M059J (cell line): ENCODE results near the gene SMIM38.

- RAMPAGE, long total RNA: no peak
These were observed 14.3 kb upstream of the PPP6R3 start for GRCh38 chr11:68446081-68446905.

GRCh38 chr11:68762900-68763820 is 11.8 kb upstream of the TESMIN start:
- RAMPAGE, long total RNA: no peak

- RAMPAGE, long total RNA: no peak
These were observed 30.4 kb upstream of the TESMIN start for GRCh38 chr11:68781600-68782298.

- RAMPAGE, long total RNA: no peak
These were observed 44.9 kb downstream of the CPT1A start for GRCh38 chr11:68796808-68797318.

- RAMPAGE, long total RNA: no peak
These were observed 16.2 kb downstream of the CPT1A start for GRCh38 chr11:68825295-68826036.

- RAMPAGE, long total RNA: no peak
These were observed 1.3 kb upstream of the CPT1A start for GRCh38 chr11:68842844-68843636.

- RAMPAGE, long total RNA: no peak
These were observed 2.1 kb downstream of the TPCN2 start for GRCh38 chr11:69050641-69051493.

DNA sequence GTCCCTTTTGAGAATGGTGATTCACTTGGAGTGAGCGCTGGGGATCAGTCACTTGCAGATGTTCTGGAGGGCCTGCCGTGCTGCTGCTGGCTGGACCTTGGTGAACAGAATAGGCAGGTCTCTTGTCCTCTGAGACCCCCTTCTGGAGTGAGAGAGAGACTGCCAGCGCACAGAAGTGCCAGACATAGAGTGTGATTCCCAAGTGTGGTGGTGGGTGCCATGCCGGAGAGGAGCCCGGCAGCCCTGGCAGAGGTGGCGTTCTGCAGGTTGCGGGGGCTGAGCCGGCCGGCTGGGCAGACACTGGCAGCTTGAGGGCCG is 12.2 kb downstream of the TPCN2 start:
- RAMPAGE, long total RNA: no peak

GRCh38 chr11:69079042-69079747 is 30.5 kb downstream of the TPCN2 start:
- RAMPAGE, long total RNA: no peak

GRCh38 chr11:69115465-69116134 is 40.1 kb upstream of the SMIM38 start:
- RAMPAGE, long total RNA: no peak

GRCh38 chr11:69155802-69156499 is at the start of gene SMIM38:
SMIM38 (plus strand) TSS chr11:69155935.
- RAMPAGE, long total RNA: no peak

GRCh38 chr11:69166140-69166501 is 10.4 kb downstream of the SMIM38 start:
- RAMPAGE, long total RNA: no peak

DNA sequence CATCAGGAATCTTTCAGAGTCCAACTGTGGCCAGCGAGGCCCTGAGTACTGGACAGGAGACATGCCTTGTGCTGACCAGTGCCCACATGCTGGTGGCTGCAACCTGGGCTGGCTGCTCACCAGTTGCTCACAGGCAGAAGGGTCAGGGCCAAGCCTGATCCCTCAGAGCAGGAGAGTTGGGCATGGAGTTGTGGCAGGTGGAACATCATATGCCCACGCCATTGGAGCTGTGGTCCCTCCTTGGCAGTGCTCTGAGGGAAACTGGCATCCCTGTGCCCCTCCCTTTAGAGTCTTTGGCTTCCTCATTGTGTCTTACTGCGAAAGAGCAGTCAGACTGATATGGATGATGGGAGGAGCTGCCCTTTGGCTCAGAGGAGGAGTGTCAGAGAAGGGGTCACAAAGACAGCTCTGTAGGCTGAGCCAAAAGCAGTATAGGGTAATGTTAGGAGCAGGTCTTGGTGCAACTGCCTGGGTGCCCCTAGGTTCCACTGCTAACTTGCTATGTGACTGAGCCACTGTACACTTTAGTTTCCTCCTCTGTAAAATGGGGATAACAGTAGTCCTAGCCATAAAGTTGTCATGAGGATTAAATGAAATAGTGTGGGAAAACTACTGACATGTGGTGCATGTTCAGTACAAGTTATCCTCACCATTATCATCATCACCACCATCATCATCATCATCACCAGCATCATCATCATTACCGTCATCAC is 3.0 kb upstream of the MYEOV start:
- RAMPAGE, long total RNA: no peak

- RAMPAGE, long total RNA: no peak
These were observed 4.6 kb downstream of the MYEOV start for GRCh38 chr11:69298457-69298988.

GRCh38 chr11:69427336-69427555 is 133.3 kb downstream of the MYEOV start:
- RAMPAGE, long total RNA: no peak

DNA sequence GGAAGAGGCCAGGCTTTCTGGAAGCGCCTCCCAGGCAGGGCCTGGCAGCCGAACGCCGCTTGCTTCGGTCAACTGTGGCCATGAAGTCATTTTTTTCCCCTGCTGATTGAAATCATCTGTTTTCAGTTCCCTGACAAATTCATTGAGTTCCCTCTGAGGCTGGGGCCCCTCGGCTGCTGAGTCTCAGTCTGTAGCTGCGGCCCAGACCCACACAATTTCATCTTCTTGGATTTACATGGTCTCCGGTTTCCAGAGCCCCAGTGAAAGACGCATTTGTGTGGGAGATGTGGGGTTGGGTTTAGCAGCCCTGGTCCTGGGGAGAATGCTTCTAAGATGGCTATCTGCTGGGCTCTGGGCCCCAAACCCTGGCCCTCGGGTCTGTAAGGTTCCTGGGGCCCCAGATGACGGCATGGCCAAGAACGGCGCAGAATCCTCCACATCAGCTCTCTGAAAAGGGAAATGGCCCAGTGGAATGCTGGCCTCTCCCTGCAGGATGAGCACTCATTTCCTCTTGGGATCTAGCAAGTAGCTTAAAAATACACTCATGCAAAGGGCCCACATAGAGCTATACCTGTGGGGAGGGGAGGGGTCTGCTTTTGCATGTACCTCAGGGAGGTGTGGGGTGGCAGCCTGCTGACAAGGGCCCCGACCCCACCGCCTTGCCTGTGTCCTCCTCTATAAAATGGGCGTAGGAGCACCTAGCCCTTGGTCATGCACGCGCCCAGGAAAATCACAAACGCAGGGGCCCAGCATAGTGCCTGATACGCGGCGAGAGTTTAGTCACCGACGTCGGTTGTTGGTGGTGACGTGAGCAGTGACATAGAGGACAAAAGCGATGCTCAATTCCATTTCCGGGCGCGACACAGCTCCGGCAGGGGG is 150.0 kb downstream of the MYEOV start:
- RAMPAGE, long total RNA: no peak

- RAMPAGE, long total RNA: no peak
These were observed 169.4 kb downstream of the MYEOV start for GRCh38 chr11:69463172-69463867.

- RAMPAGE, long total RNA: no peak
These were observed 170.6 kb downstream of the MYEOV start for GRCh38 chr11:69464483-69464984.

DNA sequence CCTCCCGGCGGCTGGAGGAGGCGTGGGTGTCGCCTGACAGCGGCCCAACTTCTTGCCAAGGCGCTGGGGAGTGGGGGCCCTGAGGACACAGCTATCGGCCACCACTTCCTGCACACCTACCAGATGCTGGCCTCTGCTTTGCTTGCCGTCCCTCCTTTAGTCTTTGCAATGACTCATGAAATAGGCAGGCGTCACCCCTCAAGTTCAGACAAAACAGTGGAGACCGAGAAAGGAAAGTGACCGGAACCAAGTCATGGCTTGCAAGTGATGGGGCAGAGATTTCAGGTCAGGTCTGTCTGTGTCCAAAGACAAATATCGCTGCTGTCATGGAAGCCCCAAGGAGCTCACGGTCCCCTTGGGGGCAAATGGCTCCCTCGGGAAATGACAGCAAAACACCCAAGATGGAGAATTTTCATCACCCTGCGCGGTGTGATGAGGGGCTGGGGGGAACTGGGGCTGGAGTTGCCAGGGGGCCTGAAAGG is 116.3 kb upstream of the CCND1 start:
- RAMPAGE, long total RNA: no peak

DNA sequence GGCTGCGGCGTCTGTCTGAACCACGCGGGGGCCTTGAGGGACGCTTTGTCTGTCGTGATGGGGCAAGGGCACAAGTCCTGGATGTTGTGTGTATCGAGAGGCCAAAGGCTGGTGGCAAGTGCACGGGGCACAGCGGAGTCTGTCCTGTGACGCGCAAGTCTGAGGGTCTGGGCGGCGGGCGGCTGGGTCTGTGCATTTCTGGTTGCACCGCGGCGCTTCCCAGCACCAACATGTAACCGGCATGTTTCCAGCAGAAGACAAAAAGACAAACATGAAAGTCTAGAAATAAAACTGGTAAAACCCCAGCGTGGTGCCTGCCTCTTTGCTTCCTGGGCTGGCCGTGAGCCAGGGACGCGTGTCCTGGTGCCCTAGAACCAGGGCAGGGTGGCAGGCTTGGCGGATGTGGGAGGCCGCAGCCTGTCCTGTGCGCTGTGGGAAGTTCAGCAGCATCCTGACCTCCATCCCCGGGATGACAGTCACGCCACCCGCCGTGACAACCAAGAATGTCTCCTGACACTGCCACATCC is 13.3 kb downstream of the CCND1 start:
- RAMPAGE, long total RNA: no peak